Retinal pigment epithelial cell (primary cell): ENCODE measurements around a stretch of chr3.

- RRBS, result no CpG with 5 or more reads among the region's 7 CpGs
These were observed 167.3 kb upstream of the UBE2E2 start for GRCh38 chr3:23035770-23036339.

- RRBS, result no CpG with 5 or more reads among the region's 18 CpGs
These were observed 905 bp downstream of the UBE2E2 start for GRCh38 chr3:23203930-23204534.

DNA sequence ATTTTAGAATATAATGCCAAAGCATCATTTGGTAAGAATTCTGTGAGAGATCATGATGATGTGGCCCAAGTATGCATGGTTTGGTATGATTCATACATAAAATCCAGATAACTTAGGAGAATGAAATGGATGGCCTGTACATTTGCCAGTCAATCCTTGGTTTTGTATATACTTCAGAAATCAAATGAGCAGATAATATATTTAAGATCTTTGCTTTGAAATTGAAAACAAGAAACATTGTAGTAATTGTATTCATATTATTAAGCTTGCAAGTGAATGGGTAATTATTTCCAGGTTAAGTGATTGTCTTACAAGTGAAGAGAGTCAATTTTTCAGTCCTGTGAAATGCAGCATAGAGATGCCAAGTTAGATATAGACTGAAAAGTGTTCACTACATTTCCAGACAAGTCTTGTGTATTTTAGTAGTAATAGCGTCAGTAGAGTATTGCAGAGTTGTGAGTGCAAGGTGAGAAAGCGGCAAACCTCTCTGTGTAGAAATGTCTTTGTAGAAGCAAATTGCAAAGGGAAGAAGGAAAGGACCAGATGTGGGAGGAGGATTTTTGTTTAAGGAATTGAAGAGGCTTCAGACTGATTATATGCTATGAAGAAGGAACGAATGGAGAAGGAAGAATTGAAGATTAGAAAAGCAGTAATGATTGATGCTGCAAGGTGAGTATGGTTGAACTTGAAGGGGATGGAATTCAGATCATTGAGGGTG lies 61.6 kb downstream of the UBE2E2 start:
- RRBS, result no CpG with 5 or more reads among the region's 3 CpGs

DNA sequence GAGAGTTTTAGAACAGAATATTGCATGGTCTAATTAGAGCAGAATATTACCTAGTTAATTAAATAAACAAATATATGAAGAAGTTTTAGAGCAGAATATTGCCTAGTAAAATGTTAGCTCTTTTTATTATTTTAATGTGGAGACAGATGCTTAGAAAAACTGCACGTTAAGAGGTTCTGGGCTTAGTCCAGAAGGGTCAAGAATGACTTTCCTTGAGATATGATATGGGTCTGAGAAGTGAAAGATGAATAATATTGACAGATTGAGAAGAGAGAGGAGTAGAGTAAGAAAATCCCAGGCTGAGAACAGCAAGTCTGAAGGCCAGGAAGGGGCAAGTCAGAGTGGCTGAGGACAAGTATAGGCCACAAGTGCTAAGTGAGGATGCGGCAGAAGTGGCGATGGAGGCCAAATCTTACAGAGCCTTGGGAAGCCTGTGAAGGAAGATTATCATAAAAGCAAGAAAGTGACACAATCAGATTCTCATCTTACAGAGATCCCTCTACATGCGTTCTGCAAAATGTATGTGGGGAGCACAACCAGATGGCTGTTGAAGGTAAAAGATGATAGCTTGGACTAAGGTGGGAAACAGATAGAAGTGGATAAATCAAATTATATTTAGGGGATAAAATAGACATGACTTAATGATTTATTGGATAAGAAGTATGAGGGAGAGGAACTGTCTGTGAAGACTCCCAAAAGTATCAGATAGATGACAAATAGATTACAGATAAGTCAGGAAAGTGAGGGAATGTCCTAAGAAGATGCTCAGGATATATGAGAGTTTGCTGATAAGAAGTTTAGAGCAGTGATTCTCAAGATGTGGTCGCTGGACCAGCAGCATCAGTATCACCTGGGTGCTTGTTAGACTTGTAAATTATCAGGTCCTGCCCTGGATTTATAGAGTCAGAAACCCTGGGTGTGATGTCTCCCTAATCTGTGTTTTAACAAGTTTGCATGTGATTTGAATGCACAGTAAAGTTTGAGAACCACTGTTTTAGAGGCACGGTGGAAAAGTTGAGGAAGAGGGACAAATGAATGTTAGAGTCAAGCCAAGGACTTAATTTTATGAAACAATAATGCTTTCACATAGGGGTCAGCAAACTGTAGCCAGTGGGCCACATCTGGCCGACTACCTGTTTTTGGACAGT lies 189.8 kb downstream of the UBE2E2 start:
- RRBS, result no CpG with 5 or more reads among the region's 7 CpGs

DNA sequence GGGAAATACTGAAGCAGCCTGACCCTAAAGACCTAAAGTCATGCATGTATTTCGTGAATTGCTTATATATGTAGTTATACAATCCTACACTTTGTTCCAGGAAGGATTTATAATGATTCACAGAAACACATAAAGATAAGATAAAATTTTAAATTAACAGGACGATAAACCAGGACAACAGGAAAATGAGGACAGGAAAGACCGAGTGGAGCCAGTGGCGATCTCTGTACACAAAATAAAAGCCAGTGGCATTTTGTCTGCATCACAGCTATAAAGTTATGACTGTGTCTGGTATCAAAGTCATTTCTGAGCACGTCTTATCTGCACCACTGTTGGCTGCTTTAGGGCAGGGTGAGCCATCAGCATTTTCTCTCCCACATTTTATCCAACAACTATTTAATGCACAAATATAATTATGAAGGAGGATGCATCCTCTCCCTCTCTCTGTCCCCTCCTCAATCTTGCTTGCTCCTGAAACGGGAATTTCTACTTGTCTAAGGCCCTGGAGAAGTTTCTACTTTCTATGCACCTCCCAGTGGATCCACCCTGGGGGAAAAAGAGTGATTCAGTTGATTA lies 159.5 kb upstream of the UBE2E1 start:
- RRBS, result no CpG with 5 or more reads among the region's 6 CpGs

GRCh38 chr3:23671837-23672575 lies 133.7 kb upstream of the UBE2E1 start:
- RRBS, result 8% methylated on average over 9 of the region's 39 CpGs

DNA sequence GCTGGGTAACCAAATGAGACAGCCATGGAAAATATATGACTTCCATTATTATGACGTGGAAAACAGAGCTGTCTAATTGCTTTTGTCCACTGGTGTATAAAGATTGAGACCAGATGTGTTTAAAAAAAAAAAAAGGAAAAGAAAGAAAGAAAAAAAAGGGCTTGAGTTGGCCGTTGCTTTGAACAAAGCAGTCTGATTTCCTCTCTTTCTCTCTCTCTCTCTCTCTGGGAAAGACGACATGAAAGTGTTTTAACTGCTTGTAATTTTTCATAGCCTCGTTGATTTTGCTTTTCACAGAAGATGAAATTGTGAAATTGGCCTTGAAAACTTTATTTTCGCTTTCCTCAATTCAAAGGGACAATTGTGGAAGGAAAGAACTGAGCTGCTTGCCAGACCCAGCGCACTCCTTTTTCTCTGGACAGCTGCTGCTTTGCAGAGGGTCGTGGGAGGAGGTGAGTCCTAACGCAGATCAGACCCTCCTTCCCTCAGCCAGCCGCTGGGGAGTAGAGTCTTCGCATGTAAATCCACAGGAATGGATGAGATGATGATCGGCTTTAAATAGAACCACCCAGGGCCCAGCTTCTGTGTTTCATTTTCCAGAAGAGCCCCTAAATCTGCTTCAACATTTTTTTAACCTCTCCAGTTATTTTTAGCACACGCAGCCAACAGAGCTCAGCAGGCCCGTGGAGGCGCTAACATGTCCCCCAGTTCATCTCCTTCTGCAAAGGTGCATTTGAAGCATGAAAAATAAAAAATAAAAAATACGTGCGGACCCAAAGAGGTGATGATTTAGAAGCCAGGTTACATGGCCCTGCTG lies 42.8 kb upstream of the UBE2E1 start:
- RRBS, result no CpG with 5 or more reads among the region's 16 CpGs

GRCh38 chr3:23818420-23818967 lies 12.7 kb downstream of the UBE2E1 start:
- RRBS, result no CpG with 5 or more reads among the region's 5 CpGs

DNA sequence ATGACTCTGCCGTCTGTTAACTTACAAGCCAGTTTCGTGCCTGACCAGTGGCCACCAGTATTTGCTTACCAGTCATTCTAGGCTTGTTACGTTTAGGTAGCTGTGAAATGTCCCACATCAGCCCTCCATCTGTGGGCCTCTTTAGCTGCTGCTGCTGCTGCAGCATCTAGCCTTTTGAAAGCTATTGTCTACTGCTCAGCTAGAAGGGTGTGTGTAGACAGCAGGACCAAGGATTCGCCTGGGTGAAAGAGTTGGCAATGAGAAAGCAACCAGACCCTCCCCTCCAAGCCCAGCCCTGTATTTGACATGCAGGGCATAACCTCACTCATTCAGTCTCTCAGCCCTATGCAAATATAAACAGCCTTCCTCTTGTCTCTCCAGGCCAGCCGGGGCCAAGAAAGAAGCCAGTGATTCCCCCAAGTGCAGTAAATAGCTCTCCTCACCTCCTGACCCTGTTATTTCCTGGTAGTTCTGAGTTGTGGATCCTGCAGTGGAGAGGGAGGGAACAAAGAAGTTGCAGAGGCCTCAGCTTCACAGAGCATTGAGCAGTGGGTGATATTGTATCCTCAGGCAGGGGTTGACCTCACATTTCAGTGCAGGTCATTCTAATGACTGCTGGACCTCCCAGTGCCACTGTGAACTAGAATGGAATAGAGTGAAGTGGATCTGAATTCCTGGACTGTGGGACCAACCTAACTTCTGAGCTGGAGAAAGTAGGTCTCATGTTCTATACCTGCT lies 50.9 kb downstream of the NKIRAS1 start:
- RRBS, result no CpG with 5 or more reads among the region's 5 CpGs

- RRBS, result no CpG with 5 or more reads among the region's 2 CpGs
These were observed 118.9 kb downstream of the THRB start for GRCh38 chr3:24375719-24376206.

GRCh38 chr3:24453668-24454198 lies 40.9 kb downstream of the THRB start:
- RRBS, result no CpG with 5 or more reads among the region's 4 CpGs

- RRBS, result no CpG with 5 or more reads among the region's 8 CpGs
These were observed 275.0 kb upstream of the RARB start for GRCh38 chr3:25153129-25153482.

- RRBS, result no CpG with 5 or more reads among the region's 8 CpGs
These were observed 42.3 kb upstream of the RARB start for GRCh38 chr3:25385627-25386320.

DNA sequence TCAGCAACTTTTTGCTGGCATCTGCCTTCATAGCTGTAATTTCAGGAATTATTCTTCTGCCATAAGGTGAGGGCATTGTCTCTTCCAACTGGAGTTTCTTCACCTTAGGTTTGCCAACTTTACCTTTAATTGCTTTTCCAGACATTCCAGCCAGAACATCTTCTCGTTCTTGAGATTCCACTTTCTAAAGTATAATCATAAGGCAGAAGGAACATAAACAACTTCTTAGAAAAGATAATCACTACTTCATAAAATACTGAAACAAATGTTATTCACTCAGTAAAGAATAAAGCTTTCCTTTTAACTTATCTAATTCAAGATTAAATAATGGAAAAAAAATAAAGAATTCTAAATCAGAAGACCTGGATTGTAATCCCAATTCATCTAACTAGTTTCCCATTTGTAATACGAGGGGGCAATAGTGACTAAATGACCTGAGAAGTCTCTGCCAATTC lies 52.2 kb downstream of the TOP2B start:
- RRBS, result no CpG with 5 or more reads among the region's 2 CpGs

DNA sequence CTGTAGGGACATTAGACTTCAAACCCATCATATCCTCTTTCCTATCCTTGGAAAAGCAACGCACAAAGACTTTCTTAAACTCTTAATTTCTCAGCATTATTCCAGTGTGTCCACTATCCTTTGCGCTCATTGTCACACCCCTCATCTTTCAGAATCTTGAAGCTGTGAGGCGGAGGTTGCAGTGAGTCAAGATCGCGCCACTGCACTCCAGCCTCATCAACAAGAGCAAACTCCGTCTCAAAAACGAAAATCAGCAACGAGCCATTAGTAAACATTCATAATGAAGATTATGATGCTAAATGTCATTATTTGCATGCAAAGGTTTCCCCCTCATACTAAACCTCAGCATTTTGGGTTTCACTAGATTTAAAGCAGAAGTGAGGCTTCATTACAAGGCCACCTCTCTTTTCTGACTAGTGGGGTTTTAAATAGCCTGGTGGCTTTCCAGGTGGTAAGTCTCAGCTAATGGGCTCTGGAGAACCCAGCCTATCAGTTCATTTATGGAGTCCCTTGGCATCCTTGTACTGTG lies 1.7 kb downstream of the NGLY1 start:
- RRBS, result no CpG with 5 or more reads among the region's 8 CpGs

DNA sequence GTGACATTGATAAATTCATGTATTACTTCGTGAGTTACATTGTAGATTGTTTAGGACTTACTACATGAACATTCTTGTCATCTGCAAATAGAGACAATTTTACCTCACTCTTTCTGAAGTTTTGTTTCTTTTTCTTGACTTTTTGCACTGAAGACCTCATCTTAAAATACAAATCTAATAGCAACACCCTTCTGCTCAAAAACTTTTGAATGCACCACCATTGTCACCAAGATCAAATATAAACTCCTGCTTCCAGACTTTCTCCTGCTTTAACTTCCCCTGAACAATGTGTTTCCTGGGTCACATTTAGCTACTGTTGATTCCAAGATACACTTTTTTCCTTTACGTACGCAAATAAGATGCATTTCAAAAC lies 221.1 kb downstream of the OXSM start:
- RRBS, result no CpG with 5 or more reads among the region's 3 CpGs

DNA sequence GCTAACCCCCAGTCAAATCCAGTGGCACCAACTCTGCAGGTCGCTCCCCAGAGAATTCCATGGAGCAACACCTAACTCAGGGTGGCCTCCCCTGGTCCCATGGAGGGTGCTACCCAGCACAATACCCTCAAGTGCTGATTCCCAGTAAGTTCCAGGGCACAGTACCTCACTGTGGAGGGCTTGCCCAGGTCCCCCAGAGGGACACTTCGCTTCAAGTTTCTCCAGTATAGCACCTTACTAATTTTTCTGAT lies 231.1 kb downstream of the NEK10 start:
- RRBS, result no CpG with 5 or more reads among the region's 2 CpGs

DNA sequence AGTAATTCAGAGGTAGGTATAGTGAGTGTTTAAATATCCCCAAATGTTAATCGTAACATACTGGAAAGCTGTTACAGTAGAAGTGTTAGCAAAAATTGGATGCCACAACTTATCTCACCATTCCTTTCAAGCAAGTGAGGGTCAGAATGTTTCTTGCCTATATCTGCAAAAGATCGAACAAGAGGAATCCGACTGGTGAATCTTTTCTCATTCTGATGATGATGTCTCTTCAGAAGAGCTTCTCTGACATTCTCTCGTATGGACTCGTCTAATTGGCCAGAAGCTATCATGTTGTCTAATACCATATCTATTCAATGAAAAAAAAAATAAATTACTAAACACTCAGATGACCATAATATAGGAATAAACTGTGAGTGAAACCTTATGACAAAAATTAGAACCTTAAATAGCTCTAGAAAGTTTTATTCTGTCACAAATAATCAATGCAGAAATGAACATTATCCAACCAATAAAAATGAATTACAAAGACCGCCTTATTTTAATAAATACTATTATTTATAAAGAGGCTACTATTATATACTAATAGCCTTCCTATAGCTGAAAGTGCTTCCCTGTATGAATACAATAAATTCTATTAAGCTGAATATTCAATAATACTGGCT lies 50.3 kb downstream of the SLC4A7 start:
- RRBS, result no CpG with 5 or more reads among the region's 6 CpGs